Calu3 (cell line): Measurements from ENCODE around the gene SEC61B.

- PRO-cap: no peak
Observed at GRCh38 chr9:98083672-98084101, 27.2 kb downstream of the NANS start.

DNA sequence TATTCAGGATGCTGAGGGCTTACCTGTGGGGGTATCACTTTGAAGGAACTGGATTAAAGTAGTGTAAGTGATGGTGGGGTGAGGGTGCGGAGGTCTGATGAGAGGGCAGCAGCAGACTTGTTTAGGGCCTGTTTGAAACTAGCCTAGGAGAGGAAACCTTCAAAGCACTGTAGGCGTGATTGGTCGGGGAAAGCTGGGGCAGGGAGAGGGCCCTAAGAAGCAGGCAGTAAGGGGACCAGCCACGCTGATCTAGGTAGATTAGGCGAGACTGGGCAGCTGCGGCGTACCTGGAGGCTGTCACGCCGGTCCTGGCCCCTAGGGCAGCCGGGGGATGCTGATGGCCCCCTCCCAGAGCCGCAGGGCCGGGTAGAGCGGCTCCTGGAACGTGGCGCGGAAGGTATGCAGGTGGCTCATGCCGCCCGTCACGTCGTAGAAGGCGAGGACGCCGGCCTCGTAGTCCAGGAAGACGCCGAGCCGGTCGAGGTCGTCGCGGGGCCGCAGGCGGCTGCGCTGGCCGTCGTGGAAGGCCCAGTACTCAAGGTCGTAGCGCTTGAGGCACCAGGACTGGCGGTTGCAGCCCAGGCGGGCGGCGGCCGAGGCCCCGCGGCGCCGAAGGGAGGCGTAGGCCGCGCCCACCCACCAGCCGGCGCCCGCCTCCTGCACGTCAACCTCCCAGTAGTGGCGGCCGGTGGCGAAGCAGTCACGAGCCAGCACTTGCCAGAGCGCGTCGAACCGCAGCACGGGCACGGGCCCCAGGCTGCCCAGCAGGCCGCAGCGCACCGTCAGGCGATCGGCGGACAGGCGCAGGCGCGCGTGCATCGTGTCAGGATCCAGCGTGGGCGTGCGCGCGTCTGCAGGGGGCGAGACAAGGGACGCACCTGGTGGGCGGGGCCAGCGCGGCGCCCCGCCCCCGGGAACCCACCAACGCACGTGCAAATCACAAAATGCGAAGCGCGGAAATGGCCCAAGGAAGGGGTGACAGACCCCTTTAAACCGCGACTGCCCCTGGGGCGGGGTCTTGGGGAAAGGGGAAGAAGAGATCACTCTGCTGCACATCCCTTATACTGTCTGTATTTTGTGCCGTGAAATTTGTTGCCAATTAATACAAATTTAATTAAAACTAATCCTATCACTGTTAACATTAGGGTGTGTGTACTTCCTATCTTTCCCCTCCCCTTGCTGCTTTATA, 31.0 kb downstream of the NANS start:
- PRO-cap: no peak

- PRO-cap: no peak
Observed at GRCh38 chr9:98101679-98102324, 17.2 kb downstream of the TRIM14 start.

DNA sequence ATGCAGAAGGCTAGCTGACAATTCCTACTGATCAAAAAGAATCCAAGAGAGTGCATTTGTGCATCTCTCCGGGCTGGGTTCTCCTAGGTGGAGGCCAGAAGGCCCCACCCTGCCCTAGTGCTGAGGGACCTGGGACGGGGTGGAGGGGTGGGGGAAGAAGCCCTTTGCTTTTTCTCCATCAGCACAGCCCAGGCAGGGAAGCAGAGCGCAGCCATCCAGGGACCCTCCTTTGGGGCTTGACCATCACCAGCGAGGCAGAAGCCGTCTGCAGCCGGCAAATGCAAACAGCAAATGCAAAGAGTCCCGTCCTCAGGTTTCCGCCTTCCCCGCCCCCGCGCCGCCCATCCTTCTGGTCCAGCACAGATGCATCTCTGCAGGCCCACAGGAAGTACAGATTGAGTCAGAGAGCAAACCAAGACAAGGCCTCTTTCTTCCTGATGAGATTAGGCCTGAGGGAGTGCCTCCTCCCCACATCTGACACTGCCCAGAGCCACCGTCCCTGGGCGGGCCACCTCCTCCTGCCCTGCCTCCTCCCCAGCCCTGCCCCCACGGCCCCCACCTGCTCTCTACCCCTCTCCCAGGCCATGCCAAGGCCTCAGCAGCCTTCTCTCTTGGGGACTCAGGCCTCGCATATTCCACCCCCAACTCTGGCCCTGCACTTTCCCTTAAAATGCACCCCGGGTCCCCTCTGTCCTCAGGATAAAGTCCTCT, 23.4 kb downstream of the CORO2A start:
- PRO-cap: bidirectional peak, plus-strand start at position 558 of the sequence, minus-strand start at position 292 of the sequence

- PRO-cap: no peak
Observed at GRCh38 chr9:98172523-98173285, 19.7 kb downstream of the CORO2A start.

DNA sequence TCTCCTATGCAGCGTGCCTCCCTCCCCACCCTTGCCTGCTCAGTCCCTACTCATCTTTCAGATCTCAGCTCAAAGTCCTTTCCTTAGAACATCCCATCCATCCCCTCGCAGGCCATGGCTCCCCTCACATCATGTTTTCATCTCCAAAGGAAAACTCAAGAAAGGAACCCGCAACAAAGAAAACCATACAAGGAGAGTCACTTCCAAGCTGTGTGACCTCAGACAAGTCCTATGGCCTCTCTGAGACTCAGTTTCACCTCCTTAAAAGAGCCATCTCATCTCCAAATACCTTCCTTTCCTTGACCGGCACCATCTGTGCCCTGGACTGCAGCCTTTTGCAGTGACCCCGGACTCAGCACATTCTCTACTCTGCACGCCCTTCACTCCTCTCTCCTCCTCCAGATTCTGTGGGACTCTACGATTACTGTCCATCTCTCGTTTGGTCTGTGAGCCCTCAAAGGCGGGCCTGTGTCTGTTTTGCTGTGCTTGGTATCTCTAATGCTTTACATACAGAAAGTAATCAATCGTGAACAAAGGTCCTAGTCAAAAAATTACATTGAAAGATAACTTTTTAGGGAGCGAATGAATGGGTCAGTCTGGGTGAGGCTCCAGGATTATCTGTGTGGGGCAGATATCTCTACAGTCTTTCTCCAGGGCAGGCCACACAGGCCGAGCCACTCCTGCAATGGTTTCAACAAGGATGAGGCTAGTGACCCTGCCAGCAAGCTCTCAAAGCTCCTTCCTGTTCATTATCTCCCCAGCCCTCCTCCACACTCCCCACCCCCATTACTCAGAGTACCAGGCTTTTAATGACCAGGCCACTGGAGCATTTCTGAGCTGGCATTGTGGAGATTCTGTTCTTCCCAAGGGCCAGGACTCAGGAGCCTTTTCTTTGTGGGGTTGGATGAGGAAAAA, 10.5 kb downstream of the CORO2A start:
- PRO-cap: no peak

DNA sequence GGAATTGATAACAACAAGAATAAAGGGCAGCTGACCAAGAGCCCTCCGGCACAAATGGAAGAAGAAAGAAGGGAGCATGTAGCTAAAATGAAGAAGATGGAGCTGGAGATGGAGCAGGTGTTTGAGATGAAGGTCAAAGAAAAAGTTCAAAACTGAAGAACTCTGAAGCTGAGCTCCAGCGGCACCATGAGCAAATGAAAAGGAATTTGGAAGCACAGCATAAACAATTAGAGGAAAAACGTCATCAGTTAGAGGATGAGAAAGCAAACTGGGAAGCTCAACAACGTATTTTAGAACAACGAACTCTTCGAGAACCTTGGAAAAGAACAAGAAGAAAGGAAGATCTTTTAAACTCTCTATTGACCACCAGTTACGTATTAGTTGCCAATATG, 101.0 kb downstream of the GABBR2 start:
- PRO-cap: no peak

DNA sequence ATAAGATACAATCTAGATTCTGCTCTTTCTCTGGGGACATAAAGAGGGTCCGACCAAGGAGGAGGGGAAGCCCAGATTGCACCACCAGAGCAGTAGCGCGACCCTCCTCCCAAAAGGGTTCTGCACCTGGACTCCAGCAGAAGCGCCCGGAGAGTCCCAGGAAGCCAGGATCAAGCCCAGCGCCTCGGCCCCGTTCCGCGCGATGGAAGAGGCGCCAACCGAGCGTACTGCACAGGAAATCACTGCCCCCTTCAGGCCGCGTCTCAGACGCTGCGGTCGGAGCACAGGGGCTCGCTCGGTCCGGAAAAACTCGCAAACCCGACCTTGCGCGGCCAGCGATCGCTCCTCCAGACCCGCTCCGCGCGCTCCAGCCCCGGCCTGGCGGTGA, 1.6 kb downstream of the GABBR2 start:
- PRO-cap: no peak

DNA sequence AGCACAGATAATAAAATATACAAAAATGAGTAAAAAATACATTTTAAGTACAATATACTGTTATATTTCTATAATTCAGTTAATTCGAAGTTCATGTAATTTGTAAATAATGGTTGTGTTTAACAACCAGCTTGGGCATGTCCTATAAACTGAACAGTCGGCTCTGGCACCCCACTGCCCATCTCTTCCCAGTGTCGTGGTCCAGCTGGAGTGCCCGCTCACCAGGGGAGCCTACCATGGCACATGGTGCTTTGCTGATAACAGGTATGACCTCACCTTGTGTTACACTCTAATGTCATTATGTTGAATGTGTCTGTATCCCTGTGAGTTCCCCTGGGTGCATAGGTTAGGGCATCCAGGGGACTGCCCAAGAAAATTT, 42.6 kb downstream of the ANKS6 start:
- PRO-cap: no peak

- PRO-cap: no peak
Observed at GRCh38 chr9:98882242-98882744, 61.4 kb upstream of the COL15A1 start.

DNA sequence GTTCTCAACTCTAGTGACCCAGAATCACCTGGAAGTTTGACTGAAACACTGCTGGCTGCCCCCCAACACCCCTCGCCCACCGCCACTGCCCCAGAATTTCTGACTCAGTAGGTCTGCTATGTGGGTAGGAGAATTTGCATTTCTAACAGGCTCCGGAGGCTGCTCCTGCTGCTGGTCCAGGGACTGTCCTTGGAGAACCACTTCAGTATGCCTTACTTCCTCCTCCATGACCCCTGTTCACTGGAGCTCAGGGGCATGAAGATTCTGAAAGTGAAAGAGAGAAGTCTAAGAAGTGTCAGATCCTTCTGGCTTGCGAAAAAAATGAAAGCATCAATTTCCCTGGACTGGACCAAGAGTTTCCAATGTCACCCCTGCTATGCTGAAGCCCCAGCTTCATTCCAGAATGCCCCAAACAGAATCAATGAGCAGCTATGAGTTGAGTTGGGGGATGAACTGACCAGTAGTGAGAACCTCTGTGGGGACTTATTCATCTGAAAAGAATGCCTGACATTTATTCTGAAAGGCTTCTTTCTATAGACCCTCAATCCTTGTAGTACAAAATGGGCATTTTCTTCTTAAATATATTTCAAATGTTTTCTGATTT, 20.8 kb upstream of the COL15A1 start:
- PRO-cap: no peak

DNA sequence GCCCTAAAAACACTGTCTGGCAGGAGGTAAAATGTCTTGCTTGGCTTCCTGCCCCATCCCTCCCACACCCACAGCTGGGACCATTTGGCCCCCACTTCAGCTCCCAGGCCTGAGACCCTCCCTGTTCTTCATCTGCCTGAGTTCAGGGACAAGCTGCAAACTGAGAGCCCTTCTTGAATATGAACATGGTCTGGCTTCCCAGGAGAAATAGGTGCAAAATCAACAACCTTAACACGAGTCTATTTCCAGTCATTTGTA, 3.4 kb upstream of the COL15A1 start:
- PRO-cap: no peak

DNA sequence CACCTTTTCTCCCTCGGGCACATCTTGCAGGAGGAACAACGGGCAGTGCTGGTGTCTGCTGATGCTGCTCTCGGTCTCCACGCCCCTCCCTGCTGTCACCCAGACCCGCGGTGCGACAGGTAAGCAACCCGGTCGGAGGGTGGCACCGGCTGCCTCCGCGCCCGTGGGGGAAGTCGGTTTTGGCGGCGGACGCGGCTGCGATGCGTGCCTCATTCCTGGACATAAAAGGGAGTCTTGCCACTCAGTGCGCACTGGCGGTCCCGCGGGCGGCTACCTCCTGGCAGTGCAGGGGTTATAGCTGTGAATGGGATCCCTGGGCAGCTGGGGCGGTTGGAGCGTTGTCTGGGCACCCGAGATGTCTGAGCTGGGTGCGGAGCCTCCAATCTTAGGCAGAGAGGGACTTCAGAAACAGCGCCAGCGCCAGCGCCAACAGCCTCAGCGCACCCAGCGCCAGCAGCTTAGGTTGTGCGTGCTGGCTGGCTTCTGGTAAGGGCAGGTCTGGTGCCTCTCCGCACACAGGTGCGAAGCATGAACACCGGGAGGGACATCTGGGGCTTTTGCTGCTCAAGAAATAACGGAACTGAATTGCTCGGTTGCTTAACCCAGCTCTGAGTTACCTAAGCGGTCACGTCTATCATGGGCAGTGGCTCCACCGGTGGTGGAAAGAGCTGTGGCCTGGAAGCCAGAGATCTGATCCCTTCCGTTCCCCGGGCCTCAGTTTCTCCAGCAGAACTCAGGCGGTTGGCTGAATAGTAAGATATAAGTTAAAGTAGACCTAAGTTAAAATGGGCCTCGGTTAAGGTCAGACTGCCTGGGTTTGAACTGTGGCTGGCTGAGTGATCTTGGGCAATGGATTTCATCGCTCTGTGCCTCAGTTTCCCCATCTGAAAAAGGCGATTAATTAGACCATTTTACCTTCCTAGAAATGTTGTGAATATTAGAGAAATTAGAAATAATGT, 704 bp downstream of the COL15A1 start:
- PRO-cap: no peak

GRCh38 chr9:98955201-98955645, 11.5 kb downstream of the COL15A1 start:
- PRO-cap: no peak

DNA sequence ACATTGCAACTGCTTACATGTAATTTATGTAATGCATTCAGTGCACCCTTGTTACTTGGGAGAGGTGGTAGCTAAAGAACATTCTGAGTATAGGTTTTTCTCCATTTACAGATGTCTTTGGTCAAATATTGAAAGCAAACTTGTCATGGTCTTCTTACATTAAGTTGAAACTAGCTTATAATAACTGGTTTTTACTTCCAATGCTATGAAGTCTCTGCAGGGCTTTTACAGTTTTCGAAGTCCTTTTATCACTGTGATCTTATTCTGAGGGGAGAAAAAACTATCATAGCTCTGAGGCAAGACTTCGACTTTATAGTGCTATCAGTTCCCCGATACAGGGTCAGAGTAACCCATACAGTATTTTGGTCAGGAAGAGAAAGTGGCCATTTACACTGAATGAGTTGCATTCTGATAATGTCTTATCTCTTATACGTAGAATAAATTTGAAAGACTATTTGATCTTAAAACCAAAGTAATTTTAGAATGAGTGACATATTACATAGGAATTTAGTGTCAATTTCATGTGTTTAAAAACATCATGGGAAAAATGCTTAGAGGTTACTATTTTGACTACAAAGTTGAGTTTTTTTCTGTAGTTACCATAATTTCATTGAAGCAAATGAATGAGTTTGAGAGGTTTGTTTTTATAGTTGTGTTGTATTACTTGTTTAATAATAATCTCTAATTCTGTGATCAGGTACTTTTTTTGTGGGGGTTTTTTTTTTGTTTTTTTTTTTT, 45.9 kb downstream of the TGFBR1 start:
- PRO-cap: no peak

- PRO-cap: bidirectional peak, plus-strand start at chr9:99222282, minus-strand start at chr9:99221912
Observed at GRCh38 chr9:99222124-99223020, at the start of gene SEC61B. TSS of gene SEC61B (plus strand) at chr9:99222282.

DNA sequence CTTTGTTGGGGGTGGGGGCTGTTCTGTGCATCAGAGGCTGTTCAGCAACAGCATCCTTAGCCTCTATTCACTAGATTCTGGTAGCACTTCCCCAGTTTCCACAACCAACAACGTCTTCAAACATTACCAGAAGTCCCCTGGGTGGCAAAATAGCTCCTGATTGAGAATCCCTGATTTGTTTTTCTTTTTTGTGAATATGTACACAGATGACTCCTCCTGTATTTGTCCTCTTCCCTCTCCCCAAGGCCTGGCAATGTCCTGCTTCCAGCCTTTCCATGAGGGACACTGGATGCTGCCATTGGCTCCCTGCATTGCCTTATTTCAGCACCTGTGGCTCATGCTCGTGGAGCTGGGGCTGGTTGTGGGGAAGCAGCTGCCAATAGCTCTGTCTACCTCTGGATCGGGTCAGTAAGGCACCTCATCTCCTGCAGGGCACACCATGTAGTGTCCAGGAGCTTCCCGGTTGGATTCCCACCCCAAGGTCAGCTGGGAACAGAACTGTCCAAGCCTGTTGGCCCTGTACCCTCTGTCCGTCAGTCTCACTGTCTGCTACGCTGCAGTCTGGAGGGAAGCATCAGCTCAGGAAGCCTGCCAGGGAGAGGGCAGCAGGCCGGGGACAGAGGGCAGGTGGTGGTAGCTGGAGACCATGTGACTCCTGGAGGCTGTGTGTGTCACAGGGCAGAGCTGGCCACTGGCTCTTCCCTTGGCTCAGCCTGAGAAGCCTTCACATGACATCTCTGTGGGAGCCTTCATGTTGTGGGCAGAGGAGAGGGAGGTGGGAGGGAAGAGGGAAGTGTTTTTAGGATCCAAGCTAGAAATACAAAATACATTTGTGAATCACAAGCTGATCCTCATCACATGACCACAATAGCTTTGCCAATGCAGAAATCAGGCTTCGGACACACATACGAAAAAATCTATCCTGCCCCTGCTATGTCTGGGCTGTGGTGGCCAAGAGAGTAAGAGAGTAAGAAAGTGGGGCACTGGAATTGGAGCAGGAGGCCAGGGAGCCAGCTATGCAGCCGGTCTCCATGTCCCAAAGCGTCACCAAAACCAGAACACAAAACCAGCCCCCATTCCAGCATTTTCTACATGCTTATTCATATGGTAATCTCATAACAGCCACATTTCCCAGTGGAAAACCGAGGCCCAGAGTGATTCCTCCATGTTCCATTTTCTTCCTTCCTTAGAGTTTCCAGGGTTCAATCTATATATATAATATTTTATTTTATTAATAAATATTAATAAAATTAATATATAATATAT, 134.5 kb downstream of the SEC61B start:
- PRO-cap: no peak

- PRO-cap: no peak
Observed at GRCh38 chr9:99595802-99596393, 225.8 kb upstream of the NR4A3 start.

- PRO-cap: no peak
Observed at GRCh38 chr9:99827783-99828439, 6.2 kb downstream of the NR4A3 start.

DNA sequence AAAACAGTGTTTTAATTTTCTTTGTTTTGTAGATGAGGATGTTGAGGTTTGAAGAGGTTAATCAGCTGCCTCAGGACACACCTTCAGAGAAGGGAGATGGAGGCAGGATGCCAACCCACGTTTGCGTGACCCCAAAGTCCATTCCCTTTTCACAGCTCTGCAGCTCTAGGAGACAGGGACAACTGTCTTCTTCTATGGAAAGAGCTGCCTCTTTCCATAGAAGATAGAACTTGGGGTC, 7.7 kb downstream of the NR4A3 start:
- PRO-cap: no peak